Tibial nerve (tissue), 3 donors: Measurements from ENCODE around the gene PLSCR1.

- PRO-cap: no peak
- RAMPAGE, long total RNA, 3 experiments: no peak in any of the 3 experiments
Measured at GRCh38 chr3:140910736-140911263, 30.8 kb upstream of the SLC25A36 start.

DNA sequence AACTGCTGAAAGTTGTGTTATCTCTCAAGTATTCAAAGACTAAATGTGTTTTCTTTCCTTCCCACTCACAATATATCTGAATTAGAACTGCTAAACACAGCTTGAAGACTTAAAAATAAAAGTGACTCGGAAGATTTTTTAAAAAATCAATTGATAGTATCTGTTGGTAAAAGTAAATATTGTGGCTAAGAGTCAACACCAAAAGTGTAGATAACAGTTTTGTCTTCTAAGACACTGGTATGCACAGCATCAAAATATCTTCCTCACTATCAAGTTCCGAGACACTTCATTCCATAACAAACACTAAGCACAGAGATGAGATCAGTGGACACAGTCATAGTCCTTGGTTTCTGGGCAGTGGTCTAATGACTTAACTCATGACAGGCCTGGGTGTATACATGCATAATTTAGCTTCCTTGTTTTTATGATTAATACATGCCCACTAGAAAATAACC, 63.2 kb downstream of the PXYLP1 start:
- PRO-cap: no peak
- RAMPAGE, long total RNA, 3 experiments: no peak in any of the 3 experiments

DNA sequence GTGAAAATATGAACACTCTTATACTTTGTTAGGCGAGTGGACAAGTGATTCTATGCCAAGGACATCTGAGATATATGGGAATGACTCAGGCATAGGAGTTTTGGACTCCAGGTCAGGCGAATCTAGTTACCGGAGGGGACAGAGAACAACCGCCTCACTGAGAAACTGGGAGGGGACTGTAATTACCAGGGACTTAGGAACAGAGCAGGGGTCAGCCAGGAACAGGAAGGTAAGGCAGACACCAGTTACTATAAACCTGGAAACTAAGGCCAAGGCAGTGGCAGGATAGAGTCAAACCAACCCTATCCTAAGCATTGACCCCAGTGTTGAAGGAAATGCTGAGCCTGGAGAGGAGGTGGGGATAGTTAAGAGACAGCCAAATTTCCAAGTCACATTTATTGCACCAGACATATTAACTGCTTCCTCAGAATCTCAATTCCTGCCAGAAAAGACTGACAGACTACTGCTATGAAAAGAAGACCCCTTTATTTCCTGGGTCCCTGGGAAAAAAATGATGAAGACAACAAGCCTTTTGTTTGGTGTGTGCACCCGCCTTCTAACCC, 16.6 kb upstream of the ATP1B3 start:
- PRO-cap: no peak
- RAMPAGE, long total RNA, 3 experiments: no peak in any of the 3 experiments

GRCh38 chr3:141896266-141897225, 20.1 kb downstream of the ATP1B3 start:
- PRO-cap: no peak
- RAMPAGE, long total RNA, 3 experiments: no peak in any of the 3 experiments

- PRO-cap: no peak
- RAMPAGE, long total RNA, 3 experiments: no peak in any of the 3 experiments
Measured at GRCh38 chr3:141914092-141915196, 38.0 kb downstream of the ATP1B3 start.

GRCh38 chr3:141929374-141930091, 53.1 kb downstream of the ATP1B3 start:
- PRO-cap: no peak
- RAMPAGE, long total RNA, 3 experiments: no peak in any of the 3 experiments

- PRO-cap: no peak
- RAMPAGE, long total RNA, 3 experiments: no peak in any of the 3 experiments
Measured at GRCh38 chr3:141941032-141941577, 64.7 kb downstream of the ATP1B3 start.

DNA sequence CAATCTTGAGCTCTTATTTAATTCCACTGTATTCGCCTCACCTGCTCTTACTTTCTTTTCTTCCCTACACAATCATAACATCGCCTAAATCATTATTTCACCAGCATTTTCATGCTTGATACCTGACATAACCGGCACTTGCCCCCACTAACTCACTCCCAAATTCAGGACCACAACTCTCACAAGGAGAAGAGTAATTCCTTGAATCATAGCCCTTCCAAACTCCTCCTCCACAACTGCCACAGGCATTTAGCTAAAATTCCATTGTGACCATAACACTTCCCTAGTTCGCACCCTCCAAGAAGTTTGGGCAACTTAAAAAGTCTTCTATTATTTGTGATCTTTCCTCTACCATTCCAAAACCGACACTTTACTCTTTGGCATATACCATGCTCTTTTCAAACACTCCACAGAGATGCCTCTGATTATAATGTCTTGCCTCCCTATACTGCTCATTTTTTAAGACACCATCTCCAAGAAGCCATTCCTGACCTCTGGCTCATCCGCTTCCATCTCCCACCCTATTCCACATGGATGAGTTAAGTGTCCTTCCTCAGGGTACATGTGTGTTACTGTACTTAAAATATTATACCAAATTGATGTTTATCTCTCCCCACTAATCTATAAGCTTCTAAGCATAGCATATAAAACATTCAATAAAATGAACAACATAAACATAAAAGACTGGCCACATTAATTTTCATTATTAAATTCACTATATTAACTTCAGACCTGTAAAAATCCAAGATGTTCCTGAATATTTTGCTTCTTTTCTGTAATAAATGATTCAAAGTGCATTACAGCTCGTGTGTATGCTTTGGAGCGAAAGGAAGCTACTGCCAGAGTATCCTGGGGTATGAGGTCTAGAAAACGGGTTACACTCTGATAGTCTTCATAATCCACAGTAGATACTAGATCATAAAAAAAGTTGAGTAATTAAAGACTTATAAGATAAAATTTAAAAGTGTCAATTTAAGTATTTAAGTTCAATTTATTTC, 59.7 kb upstream of the XRN1 start:
- PRO-cap: no peak
- RAMPAGE, long total RNA, 3 experiments: start-site peak on the minus strand in 1 of 3 experiments, centred at position 544 of the sequence, 17 reads per replicate

DNA sequence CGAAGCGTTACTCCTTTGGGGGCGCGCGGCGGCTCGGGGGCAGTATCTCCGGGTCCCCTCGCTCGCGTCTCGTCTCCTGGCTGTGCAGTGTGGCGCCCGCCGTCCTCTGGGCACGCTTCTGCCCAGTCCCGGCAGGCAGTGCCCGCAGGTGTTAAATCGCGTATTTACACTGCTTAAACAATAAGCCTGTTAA, 268 bp downstream of the PLS1 start:
- PRO-cap: no peak
- RAMPAGE, long total RNA, 3 experiments: no peak in any of the 3 experiments

GRCh38 chr3:142613473-142614070, 17.4 kb downstream of the PLS1 start:
- PRO-cap: no peak
- RAMPAGE, long total RNA, 3 experiments: no peak in any of the 3 experiments

DNA sequence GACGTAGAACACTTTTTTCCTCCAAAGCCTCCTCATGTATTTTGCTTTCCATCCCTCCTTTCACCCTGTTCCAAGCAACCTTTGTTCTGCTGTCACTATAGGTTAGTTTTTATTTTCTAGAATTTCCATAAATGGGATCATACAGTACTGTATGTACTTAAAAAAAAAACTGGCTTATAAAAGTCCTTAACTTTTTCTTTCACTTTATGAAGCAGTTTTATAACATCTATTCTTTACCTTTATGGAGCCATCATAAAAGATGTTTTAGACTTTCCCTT, 26.1 kb downstream of the PLS1 start:
- PRO-cap: no peak
- RAMPAGE, long total RNA, 3 experiments: no peak in any of the 3 experiments

GRCh38 chr3:142806475-142807163, 82.3 kb downstream of the PCOLCE2 start:
- PRO-cap: no peak
- RAMPAGE, long total RNA, 3 experiments: no peak in any of the 3 experiments

DNA sequence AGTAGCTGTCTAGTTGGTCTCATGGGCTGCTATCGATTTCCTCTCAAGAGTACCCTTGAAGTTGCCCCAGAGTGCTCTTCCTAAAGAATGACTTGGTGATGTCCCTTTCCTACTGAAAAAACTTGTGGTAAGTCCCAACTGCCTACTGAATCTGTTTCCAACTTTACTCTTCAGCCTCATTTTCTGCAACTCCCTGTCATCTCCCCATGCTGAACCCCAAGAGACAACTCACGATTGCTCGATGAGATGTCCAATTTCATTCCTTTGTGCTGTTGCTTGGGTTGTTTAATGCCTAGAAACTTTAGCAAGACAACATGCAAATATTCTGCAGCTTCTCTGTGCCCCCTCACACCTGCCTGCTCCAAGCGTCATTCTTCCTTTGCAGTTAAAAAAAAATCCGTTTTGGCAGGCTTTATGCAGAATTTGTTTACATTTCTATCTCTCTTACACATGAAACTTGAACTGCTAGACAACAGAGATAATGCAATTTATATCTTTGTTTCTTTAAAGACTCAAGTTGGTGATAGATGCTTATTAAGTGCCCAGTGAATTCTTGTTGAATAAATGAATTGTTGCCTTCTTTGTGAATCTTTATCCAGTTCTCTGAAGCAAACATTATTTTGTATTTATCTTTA, 53.1 kb downstream of the CHST2 start:
- PRO-cap: no peak
- RAMPAGE, long total RNA, 3 experiments: no peak in any of the 3 experiments

DNA sequence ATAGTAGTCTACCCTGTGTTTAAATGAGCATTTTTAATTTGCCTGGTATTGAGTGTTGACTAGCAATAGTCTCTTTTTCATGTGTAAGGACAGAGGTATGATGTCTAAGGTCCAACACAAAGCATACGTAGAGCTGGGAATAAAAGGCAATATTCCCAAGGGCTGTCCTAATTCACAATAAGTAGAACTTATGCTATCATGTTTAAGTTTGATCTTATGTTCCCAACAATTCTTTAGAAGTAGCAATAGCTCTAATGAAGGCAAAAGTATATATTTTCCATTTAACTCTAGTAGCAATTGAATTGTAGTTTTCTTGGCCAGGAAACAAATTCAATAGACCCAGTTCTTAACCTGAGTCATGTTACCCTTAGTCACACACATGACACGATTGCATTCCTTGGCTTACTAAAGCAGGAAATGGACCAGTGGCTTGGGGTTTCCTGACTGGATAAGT, 324.0 kb downstream of the CHST2 start:
- PRO-cap: no peak
- RAMPAGE, long total RNA, 3 experiments: no peak in any of the 3 experiments

GRCh38 chr3:144105480-144105920, 133.9 kb downstream of the DIPK2A start:
- PRO-cap: no peak
- RAMPAGE, long total RNA, 3 experiments: no peak in any of the 3 experiments

- PRO-cap: no peak
- RAMPAGE, long total RNA, 3 experiments: no peak in any of the 3 experiments
Measured at GRCh38 chr3:146142572-146142924, 18.4 kb downstream of the PLOD2 start.

- PRO-cap: bidirectional peak, plus-strand start at chr3:146544824, minus-strand start at chr3:146544654
- RAMPAGE, long total RNA, 3 experiments: start-site peak on the minus strand in 1 of 3 experiments, at chr3:146544516-146544733 at its widest, 992 reads per replicate
Measured at GRCh38 chr3:146544101-146545116, at the start of gene PLSCR1. PLSCR1 (minus strand) TSS chr3:146544607.

- PRO-cap: no peak
- RAMPAGE, long total RNA, 3 experiments: no peak in any of the 3 experiments
Measured at GRCh38 chr3:147396377-147396899, 9.9 kb downstream of the ZIC4 start.

GRCh38 chr3:147396900-147398196, 9.0 kb downstream of the ZIC4 start:
- PRO-cap: no peak
- RAMPAGE, long total RNA, 3 experiments: no peak in any of the 3 experiments

- PRO-cap: no peak
- RAMPAGE, long total RNA, 3 experiments: no peak in any of the 3 experiments
Measured at GRCh38 chr3:148157064-148157435, 540.7 kb upstream of the AGTR1 start.